Left ventricle myocardium (tissue), 1 donor: ENCODE measurements around a stretch of chr18.

- PRO-cap: no peak
Observed at GRCh38 chr18:55264056-55264524, 304.8 kb upstream of the CCDC68 start.

DNA sequence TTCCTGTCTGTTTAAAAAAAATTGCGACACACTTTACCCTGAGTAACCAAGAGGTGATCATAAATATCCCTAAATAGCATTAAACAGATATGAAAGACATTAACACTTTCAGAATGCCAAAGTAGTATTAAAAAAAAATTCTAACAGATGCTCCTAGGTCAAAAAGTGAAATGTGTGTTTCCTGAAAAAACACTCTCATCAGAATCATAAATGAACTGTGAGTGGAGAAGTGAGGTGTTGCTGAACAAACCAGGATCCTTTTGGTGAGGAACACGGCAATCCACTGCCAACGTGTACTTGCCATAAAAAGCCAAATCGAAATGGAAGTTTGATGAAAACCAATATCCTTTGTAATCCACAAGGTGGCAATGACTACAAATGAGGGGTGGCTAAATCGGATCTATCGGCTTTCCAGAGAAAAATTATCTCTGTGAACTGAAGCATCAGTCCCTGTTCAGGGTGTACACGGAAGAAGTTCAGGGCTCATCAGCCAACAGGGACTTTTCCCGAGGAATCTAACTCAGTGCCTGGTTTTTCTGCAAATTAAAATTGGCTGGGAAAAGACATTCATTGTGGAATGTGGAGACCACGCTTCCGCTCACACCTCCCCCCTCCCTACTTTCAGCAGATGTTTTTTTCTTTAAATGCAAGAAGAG, 248.8 kb downstream of the TCF4 start:
- PRO-cap: no peak

GRCh38 chr18:55489572-55490082, 98.4 kb downstream of the TCF4 start:
- PRO-cap: no peak

- PRO-cap: no peak
Observed at GRCh38 chr18:55502159-55502717, 85.8 kb downstream of the TCF4 start.

GRCh38 chr18:56267290-56267697, 371.1 kb downstream of the TXNL1 start:
- PRO-cap: no peak

- PRO-cap: no peak
Observed at GRCh38 chr18:56873595-56874291, 222.6 kb downstream of the WDR7 start.

DNA sequence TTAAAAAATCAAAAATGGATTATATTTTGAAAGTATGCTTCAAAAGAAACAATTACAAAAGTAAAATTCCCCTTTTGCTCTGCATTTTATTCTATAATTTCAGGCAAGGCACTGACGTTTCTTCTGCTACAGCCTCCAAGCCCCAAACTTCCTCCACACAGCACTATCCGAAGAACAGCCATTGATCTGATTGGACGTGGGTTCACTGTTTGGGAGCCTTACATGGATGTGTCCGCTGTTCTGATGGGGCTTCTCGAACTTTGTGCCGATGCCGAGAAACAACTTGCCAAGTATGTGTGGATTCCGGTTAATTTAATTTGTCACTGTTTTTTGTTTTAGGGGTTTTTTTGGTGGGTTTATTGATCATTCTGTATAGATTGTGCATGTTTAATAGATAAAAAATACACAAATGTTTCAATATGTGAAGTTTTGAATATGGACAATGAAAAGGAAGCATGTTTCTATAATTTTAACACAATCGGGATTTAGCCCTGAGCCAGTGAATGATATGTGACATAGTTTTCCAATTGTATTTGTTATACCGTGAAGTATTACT, 223.0 kb upstream of the BOD1L2 start:
- PRO-cap: no peak

- PRO-cap: no peak
Observed at GRCh38 chr18:57428686-57429451, 6.3 kb upstream of the ONECUT2 start.

DNA sequence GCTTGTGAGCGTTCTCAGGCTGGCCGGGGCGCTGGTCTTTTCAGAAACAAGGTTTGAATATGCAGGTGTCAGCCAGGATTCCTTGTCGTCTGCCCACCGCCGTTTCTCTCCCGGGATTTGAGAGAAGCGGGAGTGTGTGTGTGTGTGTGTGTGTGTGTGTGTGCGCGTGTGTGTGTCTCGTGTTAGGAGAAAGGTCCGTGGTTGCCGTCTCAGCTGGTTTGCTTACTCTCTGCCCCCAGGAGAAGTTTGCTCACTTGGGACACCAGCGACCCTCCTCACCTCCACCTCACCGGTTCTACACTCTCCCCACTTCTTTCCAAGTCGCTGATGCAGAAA, 961 bp upstream of the ONECUT2 start:
- PRO-cap: no peak

DNA sequence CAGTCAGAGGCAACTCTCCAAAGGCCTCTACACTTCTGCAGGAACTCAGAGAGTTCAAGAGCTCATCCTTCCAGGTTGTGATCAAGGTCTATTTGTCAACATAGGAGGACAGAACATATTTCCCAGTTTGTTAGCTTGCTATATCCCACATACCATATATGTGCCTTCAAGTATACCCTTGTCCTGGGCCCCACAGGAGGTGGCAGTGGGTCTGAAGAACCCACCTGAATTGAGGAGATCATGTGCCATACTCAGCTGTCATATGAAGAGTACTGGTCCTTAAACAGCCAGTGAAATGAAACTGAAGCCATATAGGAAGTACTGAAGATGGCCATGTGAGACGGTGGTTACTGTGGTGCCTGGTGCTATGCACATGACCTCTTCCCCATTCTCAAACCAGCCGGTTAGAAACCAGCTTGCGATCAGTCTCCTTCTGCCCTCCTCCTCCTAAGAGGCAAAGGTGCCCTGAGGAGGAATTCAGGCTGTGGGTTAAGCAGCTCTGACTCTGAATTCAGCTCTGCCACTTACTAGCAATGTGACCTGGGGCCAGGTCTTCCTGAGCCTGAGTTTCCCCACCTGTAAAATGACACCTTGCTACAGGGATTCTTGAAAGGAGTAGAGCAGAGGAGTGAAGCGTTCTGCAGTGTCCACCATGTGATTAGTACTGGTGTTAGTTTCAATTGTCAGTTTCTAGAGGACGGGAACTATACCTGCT, 5.3 kb downstream of the FECH start:
- PRO-cap: no peak

DNA sequence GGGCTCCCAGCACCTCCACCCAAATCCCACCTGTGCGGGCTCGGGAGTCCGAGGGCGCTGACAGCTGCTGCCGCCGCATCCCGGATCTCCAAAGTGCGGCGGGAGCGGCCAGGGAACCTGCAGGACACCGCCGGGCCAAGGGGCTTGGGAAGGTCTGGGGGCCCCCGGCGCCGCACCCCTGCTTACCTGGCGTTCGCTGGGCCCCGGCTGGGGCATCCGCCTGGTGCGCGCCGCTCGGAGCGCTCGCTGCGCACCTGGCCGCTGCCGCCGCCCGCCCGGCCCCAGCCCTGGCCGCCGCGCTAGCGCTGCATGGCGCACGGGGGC, 341 bp downstream of the ATP8B1 start:
- PRO-cap: no peak

- PRO-cap: no peak
Observed at GRCh38 chr18:58149167-58149773, 105.2 kb downstream of the NEDD4L start.

- PRO-cap: no peak
Observed at GRCh38 chr18:58174570-58174908, 130.5 kb downstream of the NEDD4L start.

- PRO-cap: no peak
Observed at GRCh38 chr18:58280069-58280663, 236.1 kb downstream of the NEDD4L start.

GRCh38 chr18:58381634-58382124, 247.2 kb downstream of the ALPK2 start:
- PRO-cap: no peak

GRCh38 chr18:58402052-58402821, 226.7 kb downstream of the ALPK2 start:
- PRO-cap: no peak

GRCh38 chr18:58549554-58550202, 79.2 kb downstream of the ALPK2 start:
- PRO-cap: no peak

DNA sequence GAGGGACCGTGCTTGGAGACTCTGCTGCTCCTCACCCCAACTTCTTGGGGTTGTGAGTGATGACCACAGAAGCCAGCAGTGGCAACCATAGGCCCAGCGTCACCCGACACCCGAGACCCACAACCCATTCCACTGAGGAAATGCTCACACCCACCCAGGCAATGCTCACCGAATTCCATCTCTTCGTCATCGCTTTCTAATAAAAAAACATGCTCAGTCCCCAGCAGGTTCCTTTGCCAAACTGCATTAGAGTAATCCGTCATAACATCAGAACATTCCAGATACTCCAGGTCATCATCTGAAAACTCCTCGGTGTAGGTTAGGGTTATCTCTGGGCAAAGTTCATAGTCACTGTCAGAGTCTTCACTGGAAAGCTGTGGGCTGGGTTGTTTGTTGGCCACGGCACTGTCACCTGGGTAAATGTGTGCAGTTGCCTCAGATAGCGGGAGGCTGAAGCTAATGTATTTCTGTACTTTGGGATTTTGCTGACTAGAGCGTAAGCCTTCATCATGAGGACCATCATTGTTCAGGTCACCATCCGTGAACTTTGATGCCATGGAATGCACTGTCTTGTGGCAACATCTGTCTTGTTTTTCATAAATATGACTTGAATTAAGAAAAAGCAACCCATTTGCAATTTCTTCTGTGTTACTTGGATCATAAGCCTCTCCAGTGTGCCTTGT, 49.2 kb downstream of the ALPK2 start:
- PRO-cap: no peak

DNA sequence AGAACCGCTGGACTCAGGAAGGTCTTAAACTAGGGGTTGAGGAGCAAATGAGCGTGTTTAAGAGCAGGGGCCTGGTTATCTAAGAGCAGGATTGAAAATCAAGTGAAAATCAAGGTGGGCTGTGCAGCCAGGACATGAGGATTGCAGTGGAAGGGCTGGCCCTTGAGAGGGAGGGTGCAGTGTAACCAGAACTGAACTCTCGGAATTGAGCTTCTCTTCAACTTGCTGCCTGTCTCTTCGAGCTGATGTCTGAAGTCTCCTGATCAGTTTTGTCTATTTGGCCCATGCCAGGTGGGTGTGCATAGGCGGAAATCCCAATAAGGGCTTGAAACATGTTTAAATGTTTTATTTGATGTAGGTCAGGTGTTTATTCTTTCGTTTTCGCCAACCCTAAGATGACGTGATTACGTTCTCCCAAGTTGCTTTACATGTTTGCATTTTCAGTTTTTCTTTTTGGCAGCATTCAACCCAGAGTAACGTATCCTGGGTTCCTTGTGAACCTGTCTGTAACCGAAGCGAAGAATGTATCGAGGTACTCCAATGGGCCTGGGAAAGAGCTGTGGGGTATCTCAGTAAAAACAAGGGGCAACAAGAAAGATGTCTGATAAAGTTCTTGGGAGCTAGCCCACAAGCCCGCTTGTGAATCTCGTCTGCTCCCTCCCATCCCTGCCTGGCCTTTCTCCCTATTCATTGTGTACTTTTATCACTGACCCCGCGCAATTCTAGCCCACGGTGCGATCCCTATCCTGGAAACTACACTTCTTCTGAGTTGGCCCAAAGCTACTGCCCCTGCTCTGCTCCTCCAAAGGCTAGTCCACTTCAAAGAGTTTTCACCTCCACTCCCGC, 3.1 kb downstream of the ALPK2 start:
- PRO-cap: no peak

GRCh38 chr18:58756178-58756547, 84.9 kb downstream of the MALT1 start:
- PRO-cap: no peak